Measurements from ENCODE around the gene RBFOX2.

DNA sequence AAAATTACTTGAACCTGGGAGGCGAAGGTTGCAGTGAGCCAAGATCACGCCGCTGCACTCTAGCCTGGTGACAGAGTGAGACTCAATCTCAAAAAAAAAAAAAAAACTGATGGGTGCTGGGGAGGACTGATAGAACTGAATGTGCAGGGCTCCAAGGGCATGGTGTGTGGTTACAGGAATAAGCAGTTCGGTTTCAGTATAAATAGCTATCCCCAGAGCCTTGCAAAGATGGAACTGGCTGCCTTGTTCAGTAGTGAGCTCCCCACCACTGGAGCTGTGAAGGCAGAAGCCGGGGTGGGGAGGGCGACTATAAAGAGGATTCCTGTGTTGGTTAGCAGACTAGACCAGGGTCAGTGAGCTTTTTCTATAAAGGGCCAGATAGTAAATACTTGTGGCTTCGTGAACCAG, 5.9 kb downstream of the TOM1 start:
- RRBS, result no CpG with 5 or more reads among the region's 7 CpGs

- RRBS, result no CpG with 5 or more reads among the region's 16 CpGs
Observed at GRCh38 chr22:35337200-35338227, 37.8 kb downstream of the TOM1 start.

DNA sequence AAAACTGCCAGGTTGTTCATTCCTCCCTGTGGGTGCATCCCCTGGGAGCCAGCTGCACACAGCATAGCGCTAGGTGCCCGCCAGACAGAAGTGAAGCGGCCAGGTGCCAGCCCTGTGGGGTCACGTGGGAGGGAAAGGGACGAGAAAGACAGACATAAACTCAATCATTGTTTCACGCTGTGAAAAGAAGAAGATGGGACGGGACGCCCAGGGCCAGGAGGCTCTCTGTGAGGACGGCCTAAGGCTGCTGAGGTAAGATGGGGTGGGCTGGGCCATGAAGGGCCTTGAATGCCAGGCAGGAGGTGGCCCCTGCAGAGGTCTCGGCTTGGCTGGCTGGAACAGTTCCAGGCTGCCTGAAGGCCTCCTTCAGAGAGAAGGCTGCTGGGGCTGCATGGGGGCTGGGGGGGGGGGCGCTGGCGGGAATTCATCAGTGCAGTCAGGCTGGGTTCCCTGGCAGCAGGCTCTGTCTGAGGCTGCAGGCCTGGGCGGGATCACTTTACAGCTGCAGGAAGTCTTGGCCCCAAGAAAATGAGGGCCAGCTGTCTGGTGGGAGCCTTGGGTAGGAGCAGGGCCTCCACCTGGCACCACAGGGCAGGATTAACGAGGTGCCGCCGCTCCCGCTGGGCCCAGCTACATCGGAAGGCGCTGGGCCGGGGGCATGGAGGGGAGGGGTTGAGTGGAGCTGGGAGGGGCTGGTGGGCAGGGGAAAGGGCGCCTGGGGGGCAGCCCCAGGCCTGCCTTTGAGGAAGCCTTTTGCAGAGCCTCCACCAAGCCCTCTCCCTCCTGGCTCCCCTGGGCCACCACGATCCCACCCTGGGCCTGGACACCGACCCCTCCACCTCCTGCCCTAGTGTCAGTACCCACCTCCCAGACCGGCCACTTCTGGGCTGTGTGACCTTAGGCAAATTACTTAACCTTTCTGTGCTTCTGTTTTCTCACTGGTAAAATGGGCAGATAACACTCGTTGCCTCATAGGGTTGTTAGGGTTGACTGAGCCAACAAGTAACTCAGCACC, 31.1 kb upstream of the HMOX1 start:
- RRBS, result no CpG with 5 or more reads among the region's 25 CpGs

GRCh38 chr22:35480531-35481723, 59.7 kb upstream of the RASD2 start:
- RRBS, result no CpG with 5 or more reads among the region's 23 CpGs

GRCh38 chr22:35541793-35542366, 1.2 kb downstream of the RASD2 start:
- RRBS, result no CpG with 5 or more reads among the region's 8 CpGs

- RRBS, result no CpG with 5 or more reads among the region's 12 CpGs
Observed at GRCh38 chr22:35838352-35838894, 120.8 kb downstream of the APOL5 start.

GRCh38 chr22:35842834-35843282, 125.2 kb downstream of the APOL5 start:
- RRBS, result no CpG with 5 or more reads among the region's 1 CpG

DNA sequence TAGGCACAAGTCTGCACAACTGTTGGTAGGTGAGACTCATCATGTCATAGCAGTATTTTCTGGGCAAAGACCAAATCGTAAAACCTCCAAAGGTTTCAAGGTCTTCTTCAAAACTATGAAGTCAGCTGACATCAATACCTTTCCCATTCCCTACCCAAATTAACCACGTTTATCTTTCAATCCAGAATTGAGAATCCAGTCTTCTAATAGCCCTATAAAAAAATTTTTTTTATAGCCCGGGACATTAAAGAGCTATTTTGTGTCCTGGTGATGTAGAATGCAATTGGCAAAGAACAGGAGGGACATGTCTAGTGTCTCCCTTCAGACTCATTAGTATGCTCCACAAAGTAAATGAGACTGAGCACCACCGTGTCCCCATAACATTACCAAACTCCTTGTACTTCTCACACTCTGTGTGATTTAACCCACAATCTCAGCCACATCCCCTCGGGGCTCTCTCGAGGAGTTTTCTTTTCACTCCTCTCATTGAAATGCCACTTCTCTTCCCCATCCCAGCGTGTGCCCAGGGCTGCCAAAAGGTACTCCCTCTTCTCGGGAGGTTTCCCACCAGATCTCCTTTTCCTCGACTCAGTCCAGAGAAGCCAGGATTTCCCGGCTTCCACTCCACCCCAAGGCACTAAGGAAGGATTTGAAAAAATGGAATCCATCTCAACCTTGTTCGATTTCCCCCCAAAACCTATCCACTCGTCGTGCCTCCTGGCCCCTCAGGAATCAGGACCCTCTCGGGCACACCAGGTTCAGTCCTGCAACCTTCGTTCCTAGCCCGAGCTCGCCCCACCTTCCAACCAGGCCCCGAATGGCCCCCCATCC, 1.1 kb downstream of the RBFOX2 start:
- RRBS, result no CpG with 5 or more reads among the region's 18 CpGs

- RRBS, result 1% methylated on average over 41 of the region's 127 CpGs
Observed at GRCh38 chr22:36028175-36029038, at the start of gene RBFOX2. RBFOX2 (minus strand) TSS chr22:36028824.

GRCh38 chr22:36145386-36146390, 14.9 kb downstream of the APOL3 start:
- RRBS, result no CpG with 5 or more reads among the region's 16 CpGs

DNA sequence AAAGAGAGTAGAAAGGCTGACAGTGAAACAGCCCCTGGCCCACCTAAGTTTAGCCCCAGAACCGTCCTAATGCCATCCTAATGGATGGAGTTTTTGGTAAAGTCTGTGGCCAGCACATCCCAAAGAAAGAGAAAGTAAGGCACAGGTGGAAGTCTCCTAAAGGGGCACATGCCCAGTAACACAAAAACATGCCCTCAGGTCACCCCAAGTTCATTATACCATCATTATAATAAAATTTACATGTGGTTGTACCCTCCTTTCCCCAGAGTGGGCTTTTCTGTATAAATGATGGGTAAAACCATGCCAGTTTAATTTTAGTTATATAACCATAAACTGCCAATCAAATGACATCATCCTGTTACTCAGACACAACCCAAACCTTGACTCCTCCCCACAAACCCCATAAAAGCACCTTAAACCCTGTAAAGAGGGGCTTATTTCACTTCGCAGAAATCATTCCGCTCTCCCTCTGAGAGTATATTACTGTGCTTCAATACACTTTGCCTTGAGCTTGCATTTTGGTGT, 5.4 kb upstream of the APOL3 start:
- RRBS, result no CpG with 5 or more reads among the region's 3 CpGs

DNA sequence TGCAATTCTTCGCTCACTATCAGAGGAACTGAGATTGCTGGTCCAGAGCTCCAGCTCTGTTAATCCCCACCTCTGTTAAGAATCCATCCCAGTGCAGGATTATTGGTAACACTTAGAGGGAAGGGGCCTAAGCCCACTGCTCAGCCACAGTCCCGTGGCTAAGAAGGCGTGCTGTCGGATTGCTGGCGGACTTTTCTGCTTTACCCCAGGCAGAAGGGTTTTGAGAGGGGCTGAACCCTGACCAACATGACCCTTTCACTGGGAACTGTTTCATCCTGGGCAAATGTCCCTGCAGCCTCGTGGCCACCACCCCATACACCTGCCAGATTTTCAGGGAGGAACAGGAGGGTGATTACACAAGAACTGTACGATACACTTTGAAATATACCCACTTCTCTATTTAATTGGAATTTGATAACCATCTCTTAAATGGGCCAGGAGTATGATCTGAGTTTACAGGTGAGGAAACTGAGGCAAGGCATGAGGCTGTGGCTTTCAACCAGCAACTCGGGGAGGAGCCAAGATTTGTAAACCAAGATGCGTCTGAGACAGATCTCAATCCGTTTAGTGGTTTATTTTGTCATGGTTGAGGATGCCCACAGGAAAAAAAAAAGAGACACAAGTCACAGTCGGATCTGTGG, 6.0 kb upstream of the APOL3 start:
- RRBS, result no CpG with 5 or more reads among the region's 11 CpGs

GRCh38 chr22:36357778-36358147, 30.0 kb downstream of the MYH9 start:
- RRBS, result no CpG with 5 or more reads among the region's 5 CpGs

GRCh38 chr22:36386298-36387301, 1.2 kb downstream of the MYH9 start:
- RRBS, result 1% methylated on average over 24 of the region's 57 CpGs

DNA sequence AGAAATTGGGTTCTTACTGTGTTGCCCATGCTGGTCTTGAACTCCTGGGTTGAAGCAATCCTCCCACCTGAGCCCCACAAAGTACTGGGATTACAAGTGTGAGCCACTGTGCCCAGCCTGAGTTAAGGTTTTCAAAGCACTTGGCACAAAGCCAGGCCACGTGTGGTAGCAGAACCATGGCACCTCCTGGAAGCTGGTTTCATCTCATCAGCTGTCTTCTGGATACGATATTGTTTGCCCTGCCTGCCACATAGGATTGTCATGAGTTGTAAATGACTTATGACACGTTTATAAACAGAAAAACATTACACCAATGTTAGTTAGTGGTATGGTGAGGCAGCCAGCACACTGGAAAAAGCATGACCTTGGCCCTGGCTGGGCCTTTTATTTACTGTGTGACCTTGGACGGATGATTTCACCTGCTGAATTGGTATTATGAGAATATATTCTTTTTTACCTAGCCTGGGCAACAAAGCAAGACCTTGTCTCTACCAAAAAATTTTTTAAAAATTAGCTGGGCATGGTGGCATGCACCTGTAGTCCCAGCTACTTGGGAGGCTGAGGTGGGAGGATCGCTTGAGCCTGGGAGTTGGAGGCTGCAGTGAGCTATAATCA, 23.8 kb upstream of the MYH9 start:
- RRBS, result no CpG with 5 or more reads among the region's 5 CpGs

DNA sequence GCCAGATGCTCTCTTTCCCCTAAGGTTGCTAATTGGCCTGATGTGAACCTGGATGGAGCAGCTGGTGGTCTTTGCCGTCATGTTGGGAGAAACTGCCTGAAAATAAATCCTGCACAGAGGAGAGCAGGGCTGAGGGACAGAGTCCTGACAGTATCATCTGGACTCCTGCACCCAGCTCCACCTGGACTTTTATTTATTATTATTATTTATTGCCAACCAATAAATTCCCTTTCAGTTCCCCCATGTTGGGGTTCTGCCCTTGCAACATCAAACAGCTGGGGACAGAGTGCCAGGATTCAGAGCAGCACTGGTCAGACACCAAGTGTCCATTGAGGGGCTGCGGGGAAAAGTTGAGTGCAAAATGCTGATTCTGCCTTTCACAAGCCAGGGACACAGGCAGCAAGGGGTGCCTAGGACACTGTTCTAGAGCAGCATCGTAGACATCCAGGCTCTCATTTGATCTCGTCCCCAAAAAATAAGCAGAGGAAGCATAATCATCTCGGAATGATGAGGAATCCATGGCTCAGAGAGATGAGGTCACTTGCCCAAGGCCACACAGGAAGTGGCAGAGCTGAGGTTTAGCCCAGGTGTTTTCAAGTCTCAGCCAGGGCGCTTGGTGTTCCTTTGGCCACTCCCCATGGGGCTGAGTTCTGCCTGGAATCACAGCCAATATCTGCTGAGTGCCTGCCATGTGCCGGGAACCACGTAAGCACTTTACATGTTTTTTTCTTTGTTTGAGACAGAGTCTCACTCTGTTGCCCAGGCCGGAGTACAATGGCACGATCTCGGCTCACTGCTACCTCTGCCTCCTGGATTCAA, 29.3 kb upstream of the MYH9 start:
- RRBS, result no CpG with 5 or more reads among the region's 11 CpGs

GRCh38 chr22:36419926-36420821, 32.4 kb upstream of the MYH9 start:
- RRBS, result no CpG with 5 or more reads among the region's 19 CpGs

GRCh38 chr22:36465659-36466124, 15.7 kb downstream of the TXN2 start:
- RRBS, result no CpG with 5 or more reads among the region's 14 CpGs

- RRBS, result 17% methylated on average over 1 of the region's 9 CpGs
Observed at GRCh38 chr22:36469943-36470556, 11.4 kb downstream of the TXN2 start.

- RRBS, result no CpG with 5 or more reads among the region's 7 CpGs
Observed at GRCh38 chr22:36474802-36475199, 6.6 kb downstream of the TXN2 start.